Mammary epithelial cell (primary cell): Measurements from ENCODE around the genes IL36A and SLC35F5.

- CAGE, long polyA plus RNA: no peak
- RRBS: no CpG with 5 or more reads among the region's 7 CpGs
Measured at GRCh38 chr2:112647009-112647258, 1.2 kb downstream of the SLC20A1 start.

DNA sequence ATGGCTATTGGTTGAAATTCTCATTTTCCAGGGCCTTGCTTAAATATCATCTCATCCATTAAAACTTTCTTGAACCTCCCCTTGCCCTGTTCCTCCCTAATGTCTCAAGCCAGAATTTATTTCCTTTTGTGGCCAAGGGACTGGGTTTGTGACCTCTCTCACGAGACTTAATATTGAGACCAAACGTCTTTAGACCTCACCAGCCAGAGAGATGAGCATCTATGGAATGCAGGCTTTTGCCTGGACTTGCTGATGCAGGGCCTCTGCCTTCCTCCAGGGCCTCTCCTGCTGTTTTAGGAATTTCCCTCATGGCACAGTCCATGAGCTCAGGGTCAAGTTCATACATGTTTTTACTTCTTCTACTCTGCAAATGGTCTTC lies 22.4 kb downstream of the IL1B start:
- CAGE, long polyA plus RNA: no peak
- RRBS: no CpG with 5 or more reads among the region's 2 CpGs

DNA sequence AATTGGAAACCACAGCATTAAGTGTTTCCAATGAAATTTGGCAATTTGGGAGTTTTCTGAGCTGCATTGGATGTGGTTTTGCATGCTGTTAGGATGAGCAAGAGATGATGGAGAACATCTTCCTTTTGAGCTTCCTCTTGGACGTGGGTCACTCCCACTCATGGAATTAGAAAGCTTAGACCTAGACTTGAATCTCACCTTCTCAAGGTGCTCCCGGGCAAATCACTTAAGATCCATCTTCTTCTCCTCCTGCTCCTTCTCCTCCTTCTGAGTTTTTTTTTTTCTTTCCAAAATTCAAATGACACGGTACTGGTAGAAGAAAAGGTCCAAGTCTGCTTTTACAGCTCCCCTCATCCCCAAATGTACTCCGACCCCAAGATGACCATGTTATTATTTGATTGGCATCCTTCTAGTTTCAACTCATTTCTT lies 25.3 kb upstream of the IL37 start:
- CAGE, long polyA plus RNA: no peak
- RRBS: no CpG with 5 or more reads among the region's 4 CpGs

GRCh38 chr2:112985055-112985625 lies 7.3 kb downstream of the IL36G start:
- CAGE, long polyA plus RNA: no peak
- RRBS: no CpG with 5 or more reads among the region's 5 CpGs

- CAGE, long polyA plus RNA: no peak
- RRBS: no CpG with 5 or more reads among the region's 13 CpGs
Measured at GRCh38 chr2:113005172-113006267, at the start of gene IL36A. IL36A (plus strand) TSS chr2:113005459.

DNA sequence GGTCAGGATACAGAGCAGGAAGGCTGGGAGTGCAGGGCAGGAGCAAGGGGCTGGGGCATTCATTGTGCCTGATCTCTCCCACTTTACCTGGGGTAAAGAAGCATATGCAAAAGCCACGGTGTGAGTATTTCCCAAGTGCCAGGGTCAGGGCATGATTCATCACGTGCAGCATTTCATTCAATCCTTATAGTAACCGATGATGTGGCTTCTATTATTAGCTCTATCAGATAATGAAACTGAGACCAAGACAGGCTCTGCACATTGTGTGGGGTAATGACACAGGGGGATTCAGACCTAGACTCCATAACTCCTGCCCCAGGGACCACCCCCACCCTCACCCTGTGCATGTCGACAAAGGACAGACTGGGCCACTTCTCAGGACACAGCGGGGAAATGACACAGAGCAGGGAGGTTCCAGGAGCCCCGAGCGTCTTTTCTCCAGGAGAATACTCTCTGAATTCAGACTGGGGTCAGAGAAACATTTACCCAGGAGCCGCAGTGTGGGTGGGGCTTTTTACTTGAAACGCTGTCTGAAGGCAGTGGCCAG lies 2.8 kb upstream of the IL1RN start:
- CAGE, long polyA plus RNA: no peak
- RRBS: no CpG with 5 or more reads among the region's 9 CpGs

DNA sequence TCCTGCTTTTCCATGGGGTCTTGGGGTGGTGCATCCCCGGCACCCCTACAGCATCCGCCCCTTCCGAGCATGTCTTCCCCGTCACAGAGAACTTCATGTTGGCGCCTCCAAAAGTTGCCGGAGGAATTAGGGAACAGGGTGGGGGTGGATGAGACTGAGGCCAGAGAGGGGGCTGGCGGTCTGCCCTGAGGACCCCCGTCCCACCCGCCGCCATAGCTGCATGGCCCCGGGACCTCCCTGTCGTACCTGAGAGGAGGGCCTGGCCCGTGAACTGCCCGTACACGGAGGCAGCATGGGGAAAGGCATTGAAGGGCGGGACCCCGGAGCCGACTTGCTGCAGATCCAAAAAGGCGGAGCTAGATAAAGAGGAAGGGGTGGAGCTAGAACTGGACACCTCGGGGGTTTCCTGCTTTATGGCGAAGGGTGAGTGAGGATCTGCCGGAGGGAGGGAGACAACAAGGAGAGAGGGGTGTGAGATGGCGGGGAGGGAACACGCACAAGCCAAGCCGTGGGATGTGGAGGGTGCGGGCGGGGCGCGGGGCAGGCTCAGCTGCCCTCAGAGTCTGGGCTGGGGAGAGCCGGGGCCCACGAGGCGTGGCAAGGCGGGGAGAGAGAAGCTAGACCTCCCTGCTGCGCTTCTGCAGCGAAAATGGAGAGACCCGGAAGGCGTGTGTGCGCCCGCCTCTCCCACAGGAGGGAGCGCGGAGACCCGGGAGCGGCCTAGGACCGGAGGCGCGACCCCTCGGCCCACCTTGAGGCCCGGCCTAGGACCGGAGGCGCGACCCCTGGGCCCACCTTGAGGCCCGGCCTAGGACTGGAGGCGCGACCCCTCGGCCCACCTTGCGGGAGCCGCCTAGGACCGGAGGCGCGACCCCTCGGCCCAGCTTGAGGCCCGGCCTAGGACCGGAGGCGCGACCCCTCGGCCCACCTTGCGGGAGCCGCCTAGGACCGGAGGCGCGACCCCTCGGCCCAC lies 43.3 kb downstream of the PAX8 start:
- CAGE, long polyA plus RNA: no peak
- RRBS: 97% methylated on average over 27 of the region's 72 CpGs

- CAGE, long polyA plus RNA: no peak
- RRBS: 33% methylated on average over 1 of the region's 16 CpGs
Measured at GRCh38 chr2:113276827-113277102, 2.0 kb downstream of the PAX8 start.

GRCh38 chr2:113438204-113438771 lies 797 bp downstream of the ZNG1B start:
- CAGE, long polyA plus RNA: no peak
- RRBS: no CpG with 5 or more reads among the region's 17 CpGs

- CAGE, long polyA plus RNA: no peak
- RRBS: no CpG with 5 or more reads among the region's 7 CpGs
Measured at GRCh38 chr2:113542545-113542853, 44.0 kb downstream of the FOXD4L1 start.

DNA sequence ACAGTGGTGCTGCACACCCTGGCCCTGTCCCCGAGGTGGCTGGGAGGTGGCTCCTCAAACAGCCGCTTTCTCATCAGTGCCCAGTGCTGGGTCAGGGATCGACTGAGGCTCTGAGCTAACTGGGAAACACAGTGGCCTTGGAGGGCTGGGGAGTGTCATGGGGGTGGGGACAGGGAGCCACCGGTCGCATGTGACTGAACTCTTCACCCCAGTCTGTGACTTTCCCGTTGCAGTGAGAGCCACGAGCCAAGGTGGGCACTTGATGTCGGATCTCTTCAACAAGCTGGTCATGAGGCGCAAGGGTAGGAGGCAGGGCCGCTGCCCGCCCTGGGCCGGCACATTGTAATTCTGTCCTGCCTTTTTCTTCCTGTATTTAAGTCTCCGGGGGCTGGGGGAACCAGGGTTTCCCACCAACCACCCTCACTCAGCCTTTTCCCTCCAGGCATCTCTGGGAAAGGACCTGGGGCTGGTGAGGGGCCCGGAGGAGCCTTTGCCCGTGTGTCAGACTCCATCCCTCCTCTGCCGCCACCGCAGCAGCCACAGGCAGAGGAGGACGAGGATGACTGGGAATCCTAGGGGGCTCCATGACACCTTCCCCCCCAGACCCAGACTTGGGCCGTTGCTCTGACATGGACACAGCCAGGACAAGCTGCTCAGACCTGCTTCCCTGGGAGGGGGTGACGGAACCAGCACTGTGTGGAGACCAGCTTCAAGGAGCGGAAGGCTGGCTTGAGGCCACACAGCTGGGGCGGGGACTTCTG lies 28.7 kb upstream of the RABL2A start:
- CAGE, long polyA plus RNA: no peak
- RRBS: no CpG with 5 or more reads among the region's 22 CpGs

GRCh38 chr2:113755797-113756907 lies at the start of gene SLC35F5:
SLC35F5 (minus strand) TSS chr2:113756642.
- CAGE, long polyA plus RNA: no peak
- RRBS: 2% methylated on average over 15 of the region's 90 CpGs

GRCh38 chr2:113881707-113882031 lies 8.2 kb upstream of the ACTR3 start:
- CAGE, long polyA plus RNA: no peak
- RRBS: no CpG with 5 or more reads among the region's 4 CpGs

DNA sequence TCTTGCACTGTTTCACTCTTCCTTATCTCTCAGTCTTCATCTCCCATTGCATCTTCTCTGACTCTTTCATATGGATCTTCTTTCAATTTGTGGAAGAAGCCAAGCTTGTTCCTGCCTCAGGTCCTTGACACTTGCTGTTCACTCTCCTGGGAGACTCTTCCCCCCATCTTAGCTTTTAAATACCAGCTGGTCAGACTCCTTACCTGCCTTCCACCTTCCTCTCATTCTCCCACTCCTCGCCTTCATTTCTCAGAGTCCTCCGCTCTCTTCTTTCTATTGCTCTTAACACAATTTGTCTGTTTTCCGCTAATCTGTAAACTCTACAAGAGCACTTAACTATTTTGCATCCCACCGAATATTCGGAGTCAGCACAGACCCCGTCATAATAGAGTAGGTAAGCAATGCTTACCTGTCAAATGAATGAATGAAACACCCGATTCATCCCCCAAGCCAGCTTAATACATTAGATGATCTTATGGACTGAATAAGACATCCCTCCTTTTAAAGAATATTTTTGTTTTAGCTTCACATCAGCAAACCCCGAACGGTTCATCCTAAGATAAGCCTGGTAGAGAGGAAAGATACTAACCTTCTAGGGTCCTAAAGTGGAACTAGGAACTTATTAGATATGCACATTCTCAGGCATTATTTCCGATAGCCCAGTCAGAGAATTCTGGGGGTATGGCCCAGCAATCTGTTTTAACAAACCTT lies 1.4 kb upstream of the ACTR3 start:
- CAGE, long polyA plus RNA: no peak
- RRBS: no CpG with 5 or more reads among the region's 10 CpGs

GRCh38 chr2:113921366-113922593 lies 31.9 kb downstream of the ACTR3 start:
- CAGE, long polyA plus RNA: no peak
- RRBS: no CpG with 5 or more reads among the region's 12 CpGs

- CAGE, long polyA plus RNA: no peak
- RRBS: no CpG with 5 or more reads among the region's 12 CpGs
Measured at GRCh38 chr2:115160549-115161043, 718.2 kb downstream of the DPP10 start.

DNA sequence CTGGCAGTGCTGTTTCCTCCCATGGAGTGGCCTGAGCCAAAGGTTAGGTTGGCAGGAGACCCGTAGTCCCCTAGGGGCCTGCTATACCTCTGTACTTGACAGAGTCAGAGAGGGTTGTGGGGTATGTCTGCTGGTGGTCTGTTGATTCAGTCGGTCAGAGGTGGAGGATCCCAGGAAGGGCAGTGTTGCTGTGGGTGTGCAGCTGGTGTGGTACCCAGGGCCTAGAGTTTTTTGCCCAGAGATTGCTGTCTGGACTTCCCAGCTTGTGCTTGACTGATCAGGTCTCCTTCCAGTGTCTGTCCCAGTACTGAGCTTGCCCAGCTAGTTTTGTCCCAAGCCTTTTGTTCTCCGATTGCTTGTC lies 918.2 kb downstream of the DPP10 start:
- CAGE, long polyA plus RNA: no peak
- RRBS: no CpG with 5 or more reads among the region's 3 CpGs

DNA sequence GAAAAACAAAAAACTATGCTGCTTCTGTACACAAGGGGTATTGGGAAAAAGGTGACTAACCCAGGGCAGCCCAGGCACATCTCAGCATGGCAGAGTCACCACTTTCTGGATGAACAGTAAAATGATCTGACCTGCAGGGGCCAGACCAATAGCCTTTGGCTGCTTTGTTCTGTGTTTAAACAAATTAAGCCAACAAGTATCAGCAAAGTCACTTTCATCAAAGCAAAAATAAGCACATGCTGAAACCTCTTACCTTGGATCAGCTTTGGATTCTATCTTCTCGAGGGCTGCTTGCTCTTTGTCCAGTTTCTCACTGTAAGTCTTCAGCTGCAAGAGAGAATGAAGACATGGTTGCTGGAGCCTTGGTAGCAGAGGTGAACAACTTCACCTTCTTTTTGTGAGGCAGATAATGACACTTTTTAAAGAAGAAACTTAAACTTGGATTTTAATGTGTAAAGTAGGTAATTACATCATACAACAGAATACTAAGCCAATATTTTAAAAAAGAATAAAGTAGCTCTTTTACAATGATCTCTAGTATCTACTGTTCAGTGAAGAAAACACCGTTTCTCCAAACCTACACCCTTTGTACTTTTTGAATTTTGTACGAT lies 64.7 kb downstream of the CCDC93 start:
- CAGE, long polyA plus RNA: no peak
- RRBS: no CpG with 5 or more reads among the region's 3 CpGs

GRCh38 chr2:118146193-118147075 lies 58.2 kb downstream of the INSIG2 start:
- CAGE, long polyA plus RNA: no peak
- RRBS: no CpG with 5 or more reads among the region's 10 CpGs

GRCh38 chr2:118176737-118177183 lies 88.5 kb downstream of the INSIG2 start:
- CAGE, long polyA plus RNA: no peak
- RRBS: no CpG with 5 or more reads among the region's 3 CpGs